ENCODE measurements around the genes SPDYE9 and FKBP6.

DNA sequence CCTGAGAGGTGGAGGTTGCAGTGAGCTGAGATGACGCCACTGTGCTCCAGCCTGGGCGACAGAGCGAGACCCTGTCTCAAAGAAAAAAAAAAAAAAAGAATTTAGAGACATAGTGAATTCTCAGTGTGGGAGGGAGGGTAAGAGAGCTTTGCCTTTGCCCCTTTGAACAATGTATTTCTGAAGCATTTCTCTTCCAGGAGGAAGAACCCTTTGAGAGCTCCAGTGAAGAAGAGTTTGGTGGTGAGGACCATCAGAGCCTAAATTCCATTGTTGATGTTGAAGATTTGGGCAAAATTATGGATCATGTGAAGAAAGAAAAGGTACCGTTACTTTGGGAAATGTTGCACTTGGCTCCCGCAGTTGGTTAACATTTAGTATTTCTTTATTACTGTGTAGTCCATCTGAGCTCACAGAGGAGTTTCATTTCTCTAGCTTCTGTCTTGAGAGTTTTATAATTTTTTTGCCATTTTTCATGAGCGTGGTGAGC, 28.1 kb downstream of the TYW1 start:
- RRBS: no CpG with 5 or more reads among the region's 6 CpGs

DNA sequence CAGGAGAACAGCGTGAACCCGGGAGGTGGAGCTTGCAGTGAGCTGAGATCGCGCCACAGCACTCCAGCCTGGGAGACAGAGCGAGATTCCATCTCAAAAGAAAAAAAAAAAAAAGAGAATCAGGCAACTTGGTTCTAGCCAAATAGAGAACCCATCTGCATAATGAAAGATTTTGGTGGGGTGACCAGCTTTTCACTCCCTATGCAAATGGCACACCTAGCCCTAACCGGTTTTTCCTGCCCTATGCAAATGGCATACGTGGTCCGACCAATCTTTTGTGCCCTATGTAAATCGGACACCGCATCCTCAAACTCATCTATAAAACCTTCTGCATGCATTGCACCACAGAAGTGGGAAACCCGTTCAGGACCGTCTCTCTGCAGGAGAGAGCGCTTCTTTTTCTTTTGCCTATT, 115.8 kb downstream of the SPDYE21 start:
- RRBS: no CpG with 5 or more reads among the region's 13 CpGs

DNA sequence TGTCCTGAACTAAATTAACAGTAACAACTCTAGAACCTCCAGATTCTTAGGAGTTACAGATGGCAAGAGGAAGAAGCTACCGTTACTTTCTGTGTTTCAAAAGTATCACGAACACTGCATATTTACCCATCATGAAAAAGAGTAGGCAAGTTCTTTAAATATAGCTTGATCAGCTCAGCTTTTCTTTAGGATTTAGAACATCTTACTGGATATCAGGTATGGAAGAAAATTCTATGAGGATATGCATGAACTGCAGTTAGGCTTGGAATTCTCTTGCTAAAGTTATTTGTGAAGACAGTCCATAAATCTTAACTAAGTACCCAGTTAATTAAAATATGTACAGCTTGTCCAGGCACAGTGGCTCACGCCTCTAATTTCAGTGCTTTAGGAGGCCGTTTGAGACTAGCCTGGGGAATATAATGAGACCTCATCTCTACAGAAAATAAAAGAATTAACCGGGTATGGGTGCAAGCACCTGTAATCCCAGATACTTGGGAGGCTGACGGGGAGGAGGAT, 1055.0 kb upstream of the AUTS2 start:
- RRBS: no CpG with 5 or more reads among the region's 6 CpGs

- RRBS: no CpG with 5 or more reads among the region's 4 CpGs
These were observed 37.1 kb downstream of the AUTS2 start for GRCh38 chr7:69635322-69635879.

- RRBS: no CpG with 5 or more reads among the region's 9 CpGs
These were observed 80.2 kb downstream of the AUTS2 start for GRCh38 chr7:69678492-69678952.

- RRBS: 21% methylated on average over 2 of the region's 4 CpGs
These were observed 369.0 kb downstream of the AUTS2 start for GRCh38 chr7:69967283-69967722.

GRCh38 chr7:70648009-70648632, 483.8 kb upstream of the GALNT17 start:
- RRBS: no CpG with 5 or more reads among the region's 10 CpGs

GRCh38 chr7:70763815-70765133, 367.7 kb upstream of the GALNT17 start:
- RRBS: 97% methylated on average over 3 of the region's 31 CpGs

DNA sequence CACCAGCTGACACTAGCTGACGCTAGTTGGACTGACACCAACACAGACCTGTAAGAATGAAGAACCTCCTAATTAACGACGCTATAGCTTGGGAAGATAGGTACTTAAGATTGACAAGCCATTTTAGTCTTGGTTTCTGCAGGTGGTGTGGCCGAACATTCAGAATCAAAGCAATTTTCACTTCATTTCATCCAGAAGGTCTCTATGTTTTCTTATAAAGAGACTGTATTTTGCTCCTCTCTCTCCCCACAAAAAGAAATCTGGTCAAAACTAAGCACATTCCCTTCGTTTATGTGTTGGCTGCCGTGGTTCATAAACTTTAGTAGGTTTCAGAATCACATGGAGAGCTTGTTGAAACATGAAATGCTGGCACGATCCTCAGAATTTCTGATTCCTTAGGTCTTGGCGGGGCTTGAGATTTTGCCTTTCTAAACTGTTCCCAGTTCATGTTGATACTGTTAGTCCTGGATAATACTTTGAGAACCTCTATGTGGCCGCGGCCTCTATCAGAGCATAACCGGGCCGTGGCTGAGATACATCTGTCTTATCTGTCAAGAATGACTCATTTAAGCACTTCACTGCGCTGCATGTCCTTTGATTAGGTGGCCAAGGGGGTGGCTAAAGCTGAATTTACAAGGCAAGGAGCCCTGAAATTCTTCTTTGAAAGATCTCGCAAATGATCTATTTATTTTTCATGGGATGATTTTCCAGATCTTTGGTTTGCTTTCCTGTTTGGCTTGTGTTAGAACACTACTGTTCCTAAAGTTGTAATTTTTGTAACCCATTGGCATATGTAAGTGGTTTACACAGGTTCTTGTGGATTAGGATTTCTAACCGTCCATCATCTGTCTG, 66.8 kb downstream of the GALNT17 start:
- RRBS: no CpG with 5 or more reads among the region's 15 CpGs

DNA sequence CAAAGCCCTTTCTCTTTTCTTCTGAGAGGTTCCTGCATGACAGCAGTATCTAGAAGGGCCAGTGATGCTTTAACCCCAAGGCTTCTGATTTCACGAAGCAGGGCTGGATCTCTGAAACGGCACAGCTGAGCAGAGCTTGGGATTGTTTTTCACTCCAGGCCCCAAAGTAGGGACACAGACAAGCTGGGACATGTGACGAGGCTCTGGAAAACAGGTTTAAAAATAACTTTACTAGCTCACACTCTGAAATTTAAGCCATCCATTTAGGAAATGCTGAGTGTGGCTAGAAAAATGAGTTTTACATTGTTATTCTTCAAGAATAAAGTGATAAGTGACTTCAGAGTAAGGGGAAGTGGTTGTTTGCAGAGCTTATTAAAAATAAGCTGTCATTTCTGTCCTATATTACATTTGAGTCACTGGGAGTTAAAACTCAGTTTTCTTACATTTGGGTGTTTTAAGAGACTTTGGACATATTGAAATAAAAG, 107.7 kb downstream of the GALNT17 start:
- RRBS: no CpG with 5 or more reads among the region's 3 CpGs

DNA sequence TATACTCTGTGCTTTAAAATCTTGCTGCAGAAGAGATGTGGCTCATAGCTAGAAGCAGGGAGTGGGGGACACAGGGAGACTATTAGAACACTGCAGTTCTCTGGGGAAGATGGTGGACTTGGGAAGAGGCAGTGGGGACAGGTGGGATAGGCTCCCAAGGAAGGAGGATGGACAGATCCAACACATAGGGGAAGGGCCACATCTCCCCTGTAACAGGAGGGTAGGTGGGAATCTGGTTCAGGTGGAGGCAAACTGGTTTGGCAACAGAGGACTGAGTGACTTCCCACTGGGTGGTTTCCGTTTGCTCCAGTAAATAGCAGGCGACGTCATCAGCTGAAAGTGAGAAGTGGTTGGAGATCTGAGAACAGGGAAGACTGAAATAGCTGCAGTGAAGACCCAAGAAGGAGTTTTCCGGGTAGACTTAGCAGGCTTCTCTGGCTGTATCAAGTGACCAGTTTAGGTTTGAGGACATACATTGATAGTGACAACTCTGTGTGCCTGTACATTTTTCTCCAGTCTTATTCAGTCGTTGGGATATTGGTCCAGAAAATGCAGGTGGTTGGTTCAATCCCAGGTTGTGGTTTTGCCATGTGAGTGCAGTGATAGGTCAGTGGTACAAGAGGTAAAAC, 504.4 kb downstream of the GALNT17 start:
- RRBS: no CpG with 5 or more reads among the region's 5 CpGs

GRCh38 chr7:72682553-72683218, 145.3 kb downstream of the TYW1B start:
- RRBS: no CpG with 5 or more reads among the region's 7 CpGs

DNA sequence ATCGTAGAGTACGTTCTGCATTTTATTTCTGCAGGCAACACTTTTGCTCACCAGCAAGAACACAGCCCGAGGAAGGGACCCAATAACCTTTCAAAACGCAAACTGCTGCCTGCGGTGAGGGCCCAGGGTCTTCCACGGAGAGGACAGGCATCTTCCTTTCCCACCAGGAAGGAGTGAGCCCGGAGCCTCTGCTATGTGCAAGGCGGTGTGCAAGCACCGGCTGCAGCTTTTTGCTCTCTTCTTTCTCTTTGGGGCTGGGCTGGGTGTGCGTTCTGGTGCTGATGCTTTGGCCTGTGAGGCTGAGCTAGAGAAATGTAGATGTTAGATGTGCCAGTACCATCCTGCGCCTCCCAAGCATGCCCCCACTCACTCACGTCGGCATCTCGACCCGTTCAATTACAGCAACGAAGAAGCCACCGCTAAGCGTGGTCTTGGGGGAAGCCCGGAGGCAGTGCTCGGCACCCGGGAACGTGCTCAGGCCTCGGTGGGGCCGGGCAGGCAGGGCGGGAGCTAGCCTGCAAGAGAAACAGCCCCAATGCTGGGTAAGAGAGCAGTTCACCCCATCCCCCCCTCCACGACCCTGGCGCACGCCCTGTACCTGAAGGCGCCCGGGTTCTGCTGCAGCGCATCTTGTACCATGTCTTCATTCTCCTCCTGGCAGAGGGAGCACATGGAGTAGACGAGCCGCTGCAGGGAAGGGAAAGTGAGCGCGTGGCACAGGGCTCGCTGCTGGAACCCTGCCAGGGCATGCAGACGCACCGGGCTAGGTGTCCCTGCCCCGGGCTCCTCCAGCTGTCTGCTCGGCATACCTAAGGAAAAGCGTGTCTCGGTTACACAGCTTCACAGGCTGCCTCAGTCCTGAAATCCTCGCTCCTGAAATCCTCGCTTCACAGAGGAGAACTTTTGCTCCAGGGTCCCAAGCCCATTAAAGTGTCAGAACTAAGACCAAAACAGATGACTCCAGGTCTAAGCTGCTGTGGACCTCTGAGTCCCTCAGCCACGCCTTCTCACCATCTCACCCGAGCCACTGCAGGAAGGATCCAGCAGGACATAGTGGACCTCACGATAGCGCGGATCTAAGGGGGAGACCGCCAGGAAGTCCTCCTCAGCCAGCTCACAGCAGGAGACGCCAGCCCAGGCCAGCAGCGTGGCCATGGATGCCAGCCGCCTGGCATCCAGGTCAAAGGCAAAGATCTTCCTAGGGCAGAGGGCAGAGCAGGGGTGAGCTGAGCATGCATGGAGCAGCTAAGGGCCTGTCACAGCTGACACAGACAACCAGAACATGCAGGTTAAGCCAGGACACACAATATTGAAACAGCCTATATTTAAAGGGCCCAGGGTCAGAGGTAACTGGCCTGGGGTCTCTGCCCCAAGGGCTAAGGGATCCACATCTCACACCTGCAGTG, 20.5 kb downstream of the TRIM74 start:
- RRBS: no CpG with 5 or more reads among the region's 53 CpGs

DNA sequence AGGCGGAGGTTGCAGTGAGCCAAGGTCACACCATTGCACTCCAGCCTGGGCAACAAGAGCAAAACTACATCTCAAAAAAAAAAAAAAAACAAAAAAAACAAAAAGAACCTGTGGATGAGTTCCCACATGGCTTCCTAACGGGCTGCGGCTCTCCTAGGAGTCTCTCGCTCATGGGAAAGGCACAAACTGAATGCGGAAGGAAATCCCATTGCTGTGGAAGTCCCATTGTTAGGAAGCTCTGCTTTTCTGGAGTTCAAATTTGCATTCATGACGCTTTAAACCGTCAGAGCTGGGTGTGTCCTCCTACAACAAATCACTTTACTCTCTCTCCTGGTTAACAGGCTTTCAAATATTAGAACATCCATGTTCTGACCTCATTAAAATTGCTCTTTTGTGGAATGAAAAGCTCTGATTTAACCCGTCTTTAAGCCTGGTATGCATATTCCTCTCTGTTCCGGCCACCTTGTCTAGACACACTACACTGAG, at the start of gene SPDYE9:
TSS of gene SPDYE9 (minus strand) at position 230 of the 486 bp plus-strand sequence.
- RRBS: no CpG with 5 or more reads among the region's 9 CpGs

GRCh38 chr7:73319745-73320100, 8.2 kb downstream of the TRIM50 start:
- RRBS: no CpG with 5 or more reads among the region's 5 CpGs

DNA sequence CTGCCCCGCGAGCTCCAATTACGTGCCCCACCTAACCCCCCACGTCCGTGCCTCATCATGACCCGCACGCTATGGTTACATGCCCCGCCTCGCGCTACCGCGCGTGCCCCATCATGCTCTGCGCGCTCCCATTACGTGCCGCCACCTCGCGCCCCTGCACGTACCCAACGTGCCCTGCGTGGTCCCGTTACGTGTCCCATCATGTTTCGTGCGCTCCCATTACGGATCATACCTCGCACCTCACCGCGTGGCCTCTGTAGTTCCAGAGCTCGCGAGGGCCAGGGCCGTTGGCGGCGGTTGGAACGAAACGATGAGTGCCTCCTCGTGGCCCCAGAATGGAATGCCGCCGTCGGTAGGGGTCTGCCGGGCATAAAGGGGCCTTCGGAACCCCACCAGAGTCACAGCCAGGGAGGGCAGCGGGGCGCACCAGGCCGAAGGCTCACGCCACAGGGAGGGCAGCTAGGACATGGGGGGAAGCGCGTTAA, at the start of gene FKBP6:
TSS of gene FKBP6 (plus strand) at position 199 of the 485 bp plus-strand sequence.
- RRBS: no CpG with 5 or more reads among the region's 49 CpGs

DNA sequence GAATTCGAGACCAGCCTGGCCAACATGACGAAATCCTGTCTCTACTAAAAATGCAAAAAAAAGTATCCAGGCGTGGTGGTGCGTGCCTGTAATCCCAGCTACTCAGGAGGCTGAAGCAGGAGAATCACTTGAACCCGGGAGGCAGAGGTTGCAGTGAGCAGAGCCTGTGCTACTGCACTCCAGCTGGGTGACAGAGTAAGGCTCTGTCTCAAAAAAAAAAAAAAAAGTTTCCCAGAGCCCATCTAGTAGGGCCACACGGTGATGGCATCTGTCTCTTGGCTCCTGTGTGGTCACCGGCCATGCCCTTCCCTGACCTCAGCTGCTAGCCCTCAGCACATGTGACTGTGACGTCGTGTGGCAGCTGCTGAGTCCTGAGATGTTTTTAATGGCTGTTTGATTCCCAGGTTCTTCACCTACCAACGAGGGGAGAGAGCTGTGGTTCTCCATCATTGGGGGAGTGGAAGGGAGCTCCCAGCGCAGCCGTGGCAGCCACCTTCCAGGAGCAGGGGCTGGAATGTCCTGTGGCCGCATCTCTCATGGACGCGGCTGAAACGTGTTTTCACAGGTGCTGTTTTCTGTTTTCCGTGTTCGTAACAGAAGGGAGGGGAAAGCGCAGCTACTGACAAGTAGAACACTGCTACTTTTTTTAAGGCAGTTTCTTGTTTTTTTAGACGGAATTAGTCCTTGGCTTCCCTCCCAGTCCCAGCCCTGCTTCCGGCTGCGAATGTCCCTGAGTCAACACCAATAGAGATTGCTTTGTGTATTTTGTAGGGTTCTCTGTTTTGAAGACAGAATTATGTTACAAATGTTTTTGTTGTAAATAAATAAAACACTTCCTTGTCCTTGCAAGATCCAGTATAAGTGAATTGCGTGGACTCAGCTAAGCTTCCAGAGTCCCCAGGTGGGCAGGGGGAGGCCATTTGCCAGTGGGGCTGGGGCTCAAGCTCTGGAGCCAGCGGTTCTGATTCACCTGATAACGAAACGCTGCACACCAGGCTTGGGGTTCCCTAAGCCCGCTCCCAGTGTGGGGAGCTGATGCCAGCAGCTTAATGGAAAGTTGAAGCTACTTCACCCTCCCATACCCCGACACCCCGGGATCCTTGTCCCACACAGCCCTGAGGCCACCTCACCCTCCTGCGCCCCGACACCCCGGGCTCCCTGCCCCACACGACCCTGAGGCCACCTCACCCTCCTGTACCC, 30.2 kb downstream of the FKBP6 start:
- RRBS: 79% methylated on average over 2 of the region's 33 CpGs

GRCh38 chr7:73469320-73470107, 35.9 kb downstream of the FZD9 start:
- RRBS: no CpG with 5 or more reads among the region's 10 CpGs

DNA sequence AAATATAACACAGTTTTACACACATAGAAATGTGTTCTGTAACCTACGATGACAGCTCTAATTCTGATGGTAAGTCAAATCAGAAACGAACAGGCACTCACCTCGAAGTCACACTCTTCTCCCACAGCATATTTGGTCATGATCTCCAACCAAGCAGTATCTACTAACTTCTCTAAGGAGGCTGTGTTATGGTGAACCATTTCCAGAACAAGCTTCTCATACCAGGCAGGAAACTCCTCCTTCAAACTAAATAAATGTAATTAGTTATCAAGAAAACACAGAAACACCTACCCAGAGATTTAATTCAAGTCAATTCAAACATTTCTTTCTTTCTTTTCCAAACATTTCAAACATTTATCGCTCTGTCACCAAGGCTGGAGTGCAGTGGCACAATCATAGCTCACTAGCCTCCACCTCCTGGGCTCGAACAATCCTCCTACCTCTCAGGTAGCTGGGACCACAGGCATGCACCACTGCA, 13.8 kb downstream of the BAZ1B start:
- RRBS: no CpG with 5 or more reads among the region's 5 CpGs

GRCh38 chr7:73520292-73520719, 1.8 kb downstream of the BAZ1B start:
- RRBS: no CpG with 5 or more reads among the region's 3 CpGs